Kidney epithelial cell (primary cell): Measurements from ENCODE around the genes PSMD13 and GATD1.

- RAMPAGE, long total RNA: start-site peak on the plus strand at chr11:236960-237029, 1,359 and 368 reads in 2 replicates
- RRBS: 1% methylated on average over 21 of the region's 40 CpGs
These were observed at the start of gene PSMD13 for GRCh38 chr11:236705-237157. TSS of gene PSMD13 (plus strand) at chr11:236976.

DNA sequence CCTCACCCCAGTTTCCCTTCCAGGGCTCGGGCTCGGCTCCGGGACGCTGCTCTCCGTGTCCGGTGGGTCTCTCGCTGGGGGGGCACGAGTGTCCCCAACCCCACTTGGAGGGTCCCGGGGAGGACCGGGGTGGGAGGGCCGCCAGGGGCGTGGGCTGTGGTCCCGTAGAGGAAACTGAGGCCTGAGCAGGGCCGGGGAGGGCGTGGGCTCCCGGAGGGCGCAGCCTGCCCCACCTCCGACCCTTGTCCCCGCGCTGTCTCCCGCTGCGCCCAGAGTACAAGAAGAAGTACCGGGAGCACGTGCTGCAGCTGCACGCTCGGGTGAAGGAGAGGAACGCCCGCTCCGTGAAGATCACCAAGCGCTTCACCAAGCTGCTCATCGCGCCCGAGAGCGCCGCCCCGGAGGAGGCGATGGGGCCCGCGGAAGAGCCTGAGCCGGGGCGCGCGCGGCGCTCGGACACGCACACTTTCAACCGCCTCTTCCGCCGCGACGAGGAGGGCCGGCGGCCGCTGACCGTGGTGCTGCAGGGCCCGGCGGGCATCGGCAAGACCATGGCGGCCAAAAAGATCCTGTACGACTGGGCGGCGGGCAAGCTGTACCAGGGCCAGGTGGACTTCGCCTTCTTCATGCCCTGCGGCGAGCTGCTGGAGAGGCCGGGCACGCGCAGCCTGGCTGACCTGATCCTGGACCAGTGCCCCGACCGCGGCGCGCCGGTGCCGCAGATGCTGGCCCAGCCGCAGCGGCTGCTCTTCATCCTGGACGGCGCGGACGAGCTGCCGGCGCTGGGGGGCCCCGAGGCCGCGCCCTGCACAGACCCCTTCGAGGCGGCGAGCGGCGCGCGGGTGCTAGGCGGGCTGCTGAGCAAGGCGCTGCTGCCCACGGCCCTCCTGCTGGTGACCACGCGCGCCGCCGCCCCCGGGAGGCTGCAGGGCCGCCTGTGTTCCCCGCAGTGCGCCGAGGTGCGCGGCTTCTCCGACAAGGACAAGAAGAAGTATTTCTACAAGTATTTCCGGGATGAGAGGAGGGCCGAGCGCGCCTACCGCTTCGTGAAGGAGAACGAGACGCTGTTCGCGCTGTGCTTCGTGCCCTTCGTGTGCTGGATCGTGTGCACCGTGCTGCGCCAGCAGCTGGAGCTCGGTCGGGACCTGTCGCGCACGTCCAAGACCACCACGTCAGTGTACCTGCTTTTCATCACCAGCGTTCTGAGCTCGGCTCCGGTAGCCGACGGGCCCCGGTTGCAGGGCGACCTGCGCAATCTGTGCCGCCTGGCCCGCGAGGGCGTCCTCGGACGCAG, 2.1 kb downstream of the NLRP6 start:
- RAMPAGE, long total RNA: no peak
- RRBS: 5% methylated on average over 54 of the region's 145 CpGs

DNA sequence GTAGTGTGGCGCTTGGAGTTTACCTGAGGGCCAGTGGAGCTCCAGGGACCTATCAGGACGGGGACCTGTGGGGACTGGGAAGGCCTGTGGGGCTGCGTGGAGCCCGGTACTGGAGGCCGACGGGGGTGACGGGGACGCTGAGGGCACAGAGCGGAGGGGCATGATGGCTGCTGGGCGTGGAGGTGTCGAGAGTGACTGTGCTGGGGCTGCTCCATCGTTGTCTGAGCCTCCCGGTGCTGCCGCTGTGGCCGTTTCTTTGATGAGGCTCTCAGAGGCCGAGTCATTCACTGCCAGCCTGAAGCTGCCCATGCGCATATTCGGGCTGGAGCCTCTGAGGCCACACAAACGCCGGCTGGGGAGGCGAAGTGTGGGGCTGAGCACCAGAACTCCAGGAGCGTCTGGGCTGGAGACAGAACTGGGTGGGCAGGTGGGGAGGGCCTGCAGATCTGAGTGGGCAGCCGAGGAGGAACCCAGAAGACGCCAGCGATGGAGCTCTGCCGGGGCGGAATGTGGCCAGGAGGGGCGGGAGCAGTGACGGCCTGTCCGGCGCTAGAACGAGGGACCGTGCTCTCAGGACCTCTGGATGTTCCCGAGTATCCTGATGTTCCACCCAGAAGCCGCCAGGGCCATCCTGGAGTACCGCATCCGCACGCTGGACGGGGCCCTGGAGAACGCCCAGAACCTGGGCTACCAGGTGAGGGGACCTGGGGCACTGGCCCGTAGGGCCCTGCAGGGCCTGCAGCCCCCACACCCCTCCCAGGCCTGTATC, 2.7 kb downstream of the PGGHG start:
- RAMPAGE, long total RNA: no peak
- RRBS: 93% methylated on average over 5 of the region's 41 CpGs

- RAMPAGE, long total RNA: no peak
- RRBS: 83% methylated on average over 2 of the region's 31 CpGs
These were observed 1.7 kb downstream of the IFITM5 start for GRCh38 chr11:297324-298360.

DNA sequence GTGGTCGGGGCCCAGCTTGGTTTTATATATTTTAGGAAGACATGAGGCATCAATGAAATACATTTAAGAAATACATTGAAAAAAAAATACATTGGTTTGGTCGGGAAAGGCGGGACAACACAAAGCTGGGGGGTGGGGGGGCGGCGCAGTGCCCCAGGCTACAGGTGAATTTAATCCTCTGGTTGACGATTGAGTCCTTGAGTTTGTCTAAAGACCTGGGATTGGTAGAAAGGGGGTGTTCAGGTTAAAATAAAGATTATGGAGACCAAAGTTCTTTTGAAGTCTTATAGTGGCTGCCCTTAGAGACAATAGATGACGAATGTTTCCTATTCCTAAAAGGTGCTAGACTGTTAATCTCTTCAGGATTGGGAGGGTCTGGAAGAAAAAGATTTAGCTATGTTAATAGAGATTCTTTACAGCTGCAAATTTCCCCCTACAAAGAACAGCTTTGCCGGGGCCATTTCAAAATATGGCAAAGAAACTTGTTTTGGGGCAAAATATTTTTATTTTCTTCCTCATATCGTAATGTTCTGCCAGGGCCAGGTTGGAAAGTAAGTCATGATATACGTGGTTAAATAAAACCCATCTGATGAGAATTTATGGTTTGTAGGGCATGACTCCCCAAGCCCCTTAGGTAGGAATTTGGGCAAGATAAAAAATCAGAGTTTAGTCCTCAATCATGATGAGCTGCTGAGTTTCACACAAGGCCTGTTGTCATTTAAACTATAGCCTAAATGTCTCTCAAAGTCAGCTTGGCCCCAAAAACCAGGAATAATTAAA, 3.3 kb downstream of the IFITM1 start:
- RAMPAGE, long total RNA: no peak
- RRBS: no CpG with 5 or more reads among the region's 10 CpGs

GRCh38 chr11:317682-317983, 3.0 kb downstream of the IFITM3 start:
- RAMPAGE, long total RNA: no peak
- RRBS: no CpG with 5 or more reads among the region's 6 CpGs

DNA sequence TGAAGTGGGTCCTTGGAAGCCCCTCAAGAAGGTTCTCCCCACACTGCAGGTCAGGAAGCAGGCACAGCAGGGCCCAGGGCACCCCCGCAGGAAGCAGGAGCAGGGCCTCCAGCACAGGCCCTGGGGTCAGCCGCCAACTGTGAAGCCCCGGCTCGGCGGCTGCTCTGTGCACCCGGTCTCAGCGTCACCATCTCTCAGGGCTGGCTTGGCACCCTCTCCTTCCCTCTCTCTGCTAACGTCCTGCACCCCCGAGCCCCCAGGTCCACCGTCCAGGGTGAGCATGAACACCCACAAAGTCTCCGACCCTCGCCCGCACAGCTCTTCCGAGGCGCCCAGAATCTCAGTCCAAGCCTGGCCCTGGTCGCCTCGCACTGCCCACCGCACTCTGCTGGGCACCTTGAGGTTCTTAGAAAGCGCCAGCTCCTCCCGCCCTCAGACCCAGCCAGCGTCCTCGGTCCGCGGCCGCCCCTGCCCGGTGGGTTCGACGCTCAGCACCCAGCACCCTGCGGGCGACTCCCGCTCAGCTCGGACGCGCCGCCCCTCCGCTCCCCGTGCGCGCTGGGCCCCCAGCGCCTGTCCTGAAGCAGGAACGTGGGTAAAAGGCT, 1.4 kb upstream of the SIGIRR start:
- RAMPAGE, long total RNA: no peak
- RRBS: no CpG with 5 or more reads among the region's 41 CpGs

- RAMPAGE, long total RNA: no peak
- RRBS: no CpG with 5 or more reads among the region's 20 CpGs
These were observed 4.1 kb upstream of the ANO9 start for GRCh38 chr11:445696-446566.

DNA sequence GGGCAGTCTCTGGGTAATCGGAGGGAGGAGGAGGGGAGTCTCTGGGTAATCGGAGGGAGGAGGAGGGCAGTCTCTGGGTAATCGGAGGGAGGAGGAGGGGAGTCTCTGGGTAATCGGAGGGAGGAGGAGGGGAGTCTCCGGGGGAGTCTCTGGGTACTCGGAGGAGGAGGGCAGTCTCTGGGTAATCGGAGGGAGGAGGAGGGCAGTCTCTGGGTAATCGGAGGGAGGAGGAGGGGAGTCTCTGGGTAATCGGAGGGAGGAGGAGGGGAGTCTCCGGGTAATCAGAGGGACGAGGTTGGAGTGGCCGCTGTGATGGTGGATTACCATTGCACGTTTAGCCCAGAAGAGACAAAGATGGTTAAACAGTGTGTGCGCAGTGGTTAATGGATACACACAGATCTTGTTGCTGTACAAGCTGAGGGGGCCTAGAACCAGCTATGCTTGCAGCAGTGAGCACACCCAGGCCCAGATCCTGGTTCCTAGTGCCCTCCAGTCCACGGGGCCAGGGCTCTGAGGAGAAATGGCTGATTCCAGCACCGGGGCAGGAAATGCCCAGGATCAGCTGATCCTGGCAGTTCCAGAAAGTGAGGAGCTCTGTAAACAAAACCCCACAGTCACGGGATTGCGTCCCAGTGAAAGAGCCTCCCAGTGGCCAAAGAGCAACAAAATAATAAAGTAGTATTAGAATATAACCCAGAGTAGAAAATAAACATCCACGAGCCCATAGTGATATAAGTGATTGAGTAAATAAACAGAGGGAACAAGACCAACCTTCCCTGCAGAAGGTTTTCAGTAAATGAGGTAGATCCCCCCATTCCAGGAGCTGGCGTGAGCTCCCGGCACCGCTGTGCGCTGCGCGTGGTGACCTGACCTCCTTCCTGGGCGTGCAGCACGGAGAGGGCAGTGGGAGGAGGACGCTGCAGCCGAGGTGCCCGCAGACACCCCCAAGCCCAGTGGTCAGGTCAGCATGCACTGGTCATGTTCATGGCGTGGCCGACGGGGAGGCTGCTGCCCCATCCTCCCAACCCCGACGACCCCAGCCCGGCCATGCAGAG, 19.5 kb downstream of the PTDSS2 start:
- RAMPAGE, long total RNA: no peak
- RRBS: no CpG with 5 or more reads among the region's 36 CpGs

GRCh38 chr11:490725-491133, 16.3 kb downstream of the RNH1 start:
- RAMPAGE, long total RNA: no peak
- RRBS: no CpG with 5 or more reads among the region's 22 CpGs

DNA sequence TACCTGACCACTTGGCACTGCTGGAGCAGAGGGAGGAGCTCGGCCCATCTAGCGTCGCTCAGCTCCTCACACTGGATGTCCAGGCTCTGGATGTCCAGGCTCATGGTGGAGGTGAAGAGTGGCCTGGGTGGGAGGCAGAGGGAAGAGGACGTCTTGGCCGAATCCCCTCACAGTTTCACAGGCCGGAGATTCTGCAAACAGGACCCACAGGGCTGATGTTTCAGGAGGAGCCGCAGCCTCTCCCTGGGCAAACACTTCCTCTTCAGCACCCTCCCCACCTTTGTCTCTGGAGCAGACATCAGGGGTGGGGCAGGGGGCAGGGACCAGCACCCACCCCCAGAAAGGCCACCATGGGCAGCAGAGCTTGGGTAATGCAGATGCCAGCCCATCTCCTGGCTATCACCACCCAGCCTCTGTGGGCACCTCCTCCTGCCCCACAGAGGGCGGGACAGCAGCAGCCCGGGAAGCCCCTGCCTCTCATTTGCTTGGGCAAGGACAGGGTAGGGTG, 4.9 kb downstream of the RNH1 start:
- RAMPAGE, long total RNA: no peak
- RRBS: no CpG with 5 or more reads among the region's 9 CpGs

- RAMPAGE, long total RNA: no peak
- RRBS: 3% methylated on average over 19 of the region's 79 CpGs
These were observed 2.6 kb downstream of the RNH1 start for GRCh38 chr11:503964-505273.

DNA sequence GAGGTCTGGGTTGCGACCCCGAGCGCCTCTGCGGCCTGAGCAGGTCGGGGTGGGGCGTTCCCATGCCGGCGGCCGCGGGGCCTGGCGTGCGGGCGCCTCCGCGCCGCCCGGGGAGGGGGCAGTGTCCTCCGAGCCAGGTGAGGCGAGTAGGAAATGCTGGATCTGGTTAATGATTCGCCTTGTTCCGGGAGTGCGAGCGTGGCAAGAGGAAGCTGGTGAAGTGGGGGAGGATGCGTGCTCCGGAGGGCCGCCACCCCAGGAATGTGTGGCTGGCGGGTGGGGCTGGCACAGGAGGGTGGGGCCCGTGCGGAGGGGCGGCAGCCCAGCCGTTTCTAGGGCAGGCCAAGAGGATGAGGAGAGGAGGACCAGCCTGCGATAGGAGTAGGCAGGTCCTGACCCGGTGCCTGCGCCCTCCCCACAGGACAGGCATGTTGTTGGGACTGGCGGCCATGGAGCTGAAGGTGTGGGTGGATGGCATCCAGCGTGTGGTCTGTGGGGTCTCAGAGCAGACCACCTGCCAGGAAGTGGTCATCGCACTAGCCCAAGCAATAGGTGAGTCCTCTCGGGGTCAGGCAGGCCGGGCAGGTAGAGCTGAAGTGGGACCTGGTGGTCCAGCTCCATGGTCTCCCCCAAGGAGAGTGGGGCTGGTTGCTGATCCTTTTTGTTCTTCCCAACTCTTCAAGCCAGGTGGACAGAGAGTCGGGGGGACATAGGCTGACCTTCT, 733 bp downstream of the RASSF7 start:
- RAMPAGE, long total RNA: no peak
- RRBS: under 1% methylated on average over 20 of the region's 40 CpGs

DNA sequence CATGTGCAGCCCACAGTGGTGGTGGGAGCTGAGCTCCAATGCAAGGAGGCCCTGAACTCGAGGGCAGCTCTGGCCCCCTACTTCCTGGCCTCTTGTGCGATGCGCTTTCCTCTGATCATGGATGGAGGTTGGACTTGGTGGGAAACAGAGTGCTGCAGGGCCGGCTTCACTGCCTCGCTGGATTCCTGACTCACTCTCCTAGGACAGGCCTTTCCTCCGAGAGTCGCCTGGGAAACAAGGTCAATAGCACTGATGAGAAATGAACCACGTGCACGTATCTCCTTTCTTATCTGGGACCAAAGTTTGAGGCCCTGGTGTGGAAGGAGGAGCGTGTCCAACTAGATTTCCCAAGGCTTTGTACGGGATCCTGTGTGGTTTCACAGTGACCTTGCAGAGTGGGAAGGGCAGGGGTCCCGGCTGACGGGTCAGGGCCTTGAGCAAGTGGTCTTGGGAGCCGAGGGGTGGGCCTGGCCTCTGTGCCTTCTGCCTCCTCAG, 3.8 kb downstream of the PHRF1 start:
- RAMPAGE, long total RNA: no peak
- RRBS: no CpG with 5 or more reads among the region's 14 CpGs

DNA sequence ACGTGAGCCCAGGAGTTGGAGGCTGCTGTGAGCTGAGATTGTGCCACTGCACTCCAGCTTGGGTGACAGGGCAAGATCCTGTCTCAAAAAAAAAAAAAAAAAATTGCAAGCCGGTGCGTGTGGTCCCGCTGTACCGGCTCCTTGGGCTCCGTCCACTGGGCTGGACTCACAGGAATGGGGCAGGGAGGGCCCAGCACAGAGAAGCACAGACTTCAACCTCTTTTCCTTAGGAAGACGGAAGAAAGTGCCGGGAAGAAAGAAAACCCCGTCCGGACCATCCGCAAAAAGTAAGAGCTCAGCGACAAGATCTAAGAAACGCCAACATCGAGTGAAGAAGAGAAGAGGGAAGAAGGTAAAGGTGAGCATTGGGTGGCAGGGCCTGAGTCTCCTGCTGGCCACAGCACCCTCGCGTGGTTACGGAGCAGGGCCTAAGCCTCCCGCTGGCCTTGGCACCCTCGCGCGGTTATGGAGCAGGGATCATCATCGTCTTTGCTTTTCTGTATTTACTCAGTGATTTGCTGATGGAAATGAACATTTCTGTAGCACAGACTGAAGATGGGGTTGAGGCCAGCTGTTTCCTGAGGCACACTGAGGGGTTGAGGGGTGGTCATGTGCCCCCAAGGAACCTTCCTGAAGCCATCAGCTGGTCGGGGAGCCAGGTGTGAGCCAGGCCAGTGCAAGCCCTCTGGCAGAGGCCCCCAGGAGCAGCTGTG, 14.2 kb downstream of the IRF7 start:
- RAMPAGE, long total RNA: no peak
- RRBS: no CpG with 5 or more reads among the region's 23 CpGs

DNA sequence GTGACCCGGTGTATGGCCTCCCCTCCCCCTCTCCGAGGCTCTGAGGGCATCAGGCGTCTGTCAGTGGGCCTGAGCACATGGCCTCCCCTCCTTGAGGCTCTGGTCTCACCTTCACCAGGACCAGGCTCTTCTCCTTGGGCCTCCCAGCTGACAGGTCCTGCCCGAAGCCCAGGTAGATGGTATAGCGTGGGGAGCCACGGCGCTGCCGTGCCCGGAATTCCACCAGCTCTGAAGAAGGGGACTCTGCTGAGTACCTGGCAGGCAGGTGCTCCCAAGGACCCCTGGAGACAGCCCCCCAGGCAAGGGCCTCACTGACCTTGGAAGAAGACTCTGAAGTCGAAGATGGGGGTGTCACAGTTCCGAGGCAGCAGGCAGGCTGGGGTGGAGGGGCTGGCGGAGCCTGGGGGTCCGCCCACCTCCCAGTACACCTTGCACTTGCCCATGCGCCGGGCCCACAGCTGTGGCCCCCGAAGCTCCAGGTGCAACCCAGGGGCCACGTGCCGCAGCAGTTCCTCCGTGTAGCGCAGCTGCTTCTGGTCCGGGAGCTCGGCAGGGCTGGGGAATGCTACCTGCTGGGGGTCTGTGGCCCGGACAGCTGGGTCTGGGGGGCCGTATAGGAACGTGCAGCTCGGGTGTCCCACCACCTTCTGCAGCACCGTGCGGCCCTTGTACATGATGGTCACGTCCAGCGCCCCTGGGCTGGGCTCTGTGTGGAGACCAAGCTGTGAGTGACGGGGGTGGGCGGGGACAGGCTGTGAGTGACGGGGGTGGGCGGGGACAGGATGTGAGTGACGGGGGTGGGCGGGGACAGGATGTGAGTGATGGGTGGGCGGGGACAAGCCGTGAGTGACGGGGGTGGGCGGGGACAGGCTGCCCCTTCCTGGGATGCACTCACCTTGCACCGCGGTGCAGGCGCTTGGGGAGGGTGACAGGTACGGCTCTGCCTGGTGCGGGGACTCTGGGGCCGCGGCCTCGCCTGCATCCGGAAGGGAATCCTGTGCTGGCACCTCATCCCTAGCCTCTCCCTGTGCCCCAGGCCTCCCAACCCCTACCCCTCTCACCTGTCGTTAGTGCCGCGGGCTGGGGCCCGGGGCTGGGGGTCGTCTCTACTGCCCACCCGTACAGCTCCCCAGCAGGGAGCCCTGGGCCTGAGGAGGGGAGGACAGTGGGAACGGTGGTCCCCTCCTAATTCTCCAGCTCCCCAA, 2.5 kb downstream of the IRF7 start:
- RAMPAGE, long total RNA: no peak
- RRBS: 82% methylated on average over 8 of the region's 56 CpGs

GRCh38 chr11:614095-614992, 1.4 kb downstream of the IRF7 start:
- RAMPAGE, long total RNA: no peak
- RRBS: 55% methylated on average over 9 of the region's 43 CpGs

GRCh38 chr11:627900-628322, 930 bp upstream of the SCT start:
- RAMPAGE, long total RNA: no peak
- RRBS: 78% methylated on average over 6 of the region's 29 CpGs

DNA sequence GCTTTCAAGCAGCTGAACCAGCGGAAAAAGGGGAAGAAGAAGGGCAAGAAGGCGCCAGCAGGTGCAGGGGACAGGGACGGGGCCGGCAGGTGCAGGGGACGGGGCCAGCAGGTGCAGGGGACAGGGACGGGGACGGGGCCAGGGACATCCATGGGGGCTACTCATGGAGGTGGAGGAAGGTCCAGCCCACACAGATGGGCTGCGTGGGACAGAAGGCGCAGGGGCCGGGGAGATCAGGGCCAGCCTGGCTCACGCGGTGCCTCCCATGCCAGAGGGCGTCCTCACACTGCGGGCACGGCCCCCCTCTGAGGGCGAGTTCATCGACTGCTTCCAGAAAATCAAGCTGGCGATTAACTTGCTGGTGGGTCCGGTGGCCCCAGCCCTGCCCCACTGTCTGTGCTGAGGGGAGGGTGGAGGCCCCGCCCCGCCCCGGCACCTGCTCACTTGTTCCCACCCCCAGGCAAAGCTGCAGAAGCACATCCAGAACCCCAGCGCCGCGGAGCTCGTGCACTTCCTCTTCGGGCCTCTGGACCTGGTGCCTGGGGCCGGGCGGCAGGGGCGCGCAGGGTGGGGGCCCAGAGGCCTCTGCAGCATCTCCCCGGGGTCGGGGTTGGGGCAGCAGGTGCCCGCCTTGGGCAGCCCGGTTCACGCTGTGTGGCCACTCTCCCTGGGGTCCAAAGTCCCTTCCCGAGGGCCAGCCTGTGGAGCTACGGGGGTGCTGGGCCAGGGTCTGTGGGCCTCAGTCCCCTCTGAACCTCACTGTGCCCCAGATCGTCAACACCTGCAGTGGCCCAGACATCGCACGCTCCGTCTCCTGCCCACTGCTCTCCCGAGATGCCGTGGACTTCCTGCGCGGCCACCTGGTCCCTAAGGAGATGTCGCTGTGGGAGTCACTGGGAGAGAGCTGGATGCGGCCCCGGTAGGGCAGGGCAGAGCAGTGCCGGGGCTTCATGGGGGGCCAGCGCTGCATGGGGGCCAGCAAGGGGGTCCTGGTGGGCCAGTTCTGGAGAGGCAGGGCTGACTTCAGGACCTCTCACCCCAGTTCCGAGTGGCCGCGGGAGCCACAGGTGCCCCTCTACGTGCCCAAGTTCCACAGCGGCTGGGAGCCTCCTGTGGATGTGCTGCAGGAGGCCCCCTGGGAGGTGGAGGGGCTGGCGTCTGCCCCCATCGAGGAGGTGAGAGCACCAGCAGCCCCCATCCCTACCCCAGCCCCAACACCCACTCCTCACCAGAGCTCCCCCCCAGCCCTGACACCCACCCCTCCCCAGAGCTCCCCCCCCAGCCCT, 16.0 kb downstream of the EPS8L2 start:
- RAMPAGE, long total RNA: no peak
- RRBS: 58% methylated on average over 12 of the region's 58 CpGs

- RAMPAGE, long total RNA: start-site peak on the minus strand at chr11:777467-777489, 278 and 189 reads in 2 replicates
- RRBS: 1% methylated on average over 15 of the region's 79 CpGs
These were observed at the start of gene GATD1 for GRCh38 chr11:777329-777876. TSS of gene GATD1 (minus strand) at chr11:777487.